BE2C (cell line): ENCODE measurements around a stretch of chr22.

DNA sequence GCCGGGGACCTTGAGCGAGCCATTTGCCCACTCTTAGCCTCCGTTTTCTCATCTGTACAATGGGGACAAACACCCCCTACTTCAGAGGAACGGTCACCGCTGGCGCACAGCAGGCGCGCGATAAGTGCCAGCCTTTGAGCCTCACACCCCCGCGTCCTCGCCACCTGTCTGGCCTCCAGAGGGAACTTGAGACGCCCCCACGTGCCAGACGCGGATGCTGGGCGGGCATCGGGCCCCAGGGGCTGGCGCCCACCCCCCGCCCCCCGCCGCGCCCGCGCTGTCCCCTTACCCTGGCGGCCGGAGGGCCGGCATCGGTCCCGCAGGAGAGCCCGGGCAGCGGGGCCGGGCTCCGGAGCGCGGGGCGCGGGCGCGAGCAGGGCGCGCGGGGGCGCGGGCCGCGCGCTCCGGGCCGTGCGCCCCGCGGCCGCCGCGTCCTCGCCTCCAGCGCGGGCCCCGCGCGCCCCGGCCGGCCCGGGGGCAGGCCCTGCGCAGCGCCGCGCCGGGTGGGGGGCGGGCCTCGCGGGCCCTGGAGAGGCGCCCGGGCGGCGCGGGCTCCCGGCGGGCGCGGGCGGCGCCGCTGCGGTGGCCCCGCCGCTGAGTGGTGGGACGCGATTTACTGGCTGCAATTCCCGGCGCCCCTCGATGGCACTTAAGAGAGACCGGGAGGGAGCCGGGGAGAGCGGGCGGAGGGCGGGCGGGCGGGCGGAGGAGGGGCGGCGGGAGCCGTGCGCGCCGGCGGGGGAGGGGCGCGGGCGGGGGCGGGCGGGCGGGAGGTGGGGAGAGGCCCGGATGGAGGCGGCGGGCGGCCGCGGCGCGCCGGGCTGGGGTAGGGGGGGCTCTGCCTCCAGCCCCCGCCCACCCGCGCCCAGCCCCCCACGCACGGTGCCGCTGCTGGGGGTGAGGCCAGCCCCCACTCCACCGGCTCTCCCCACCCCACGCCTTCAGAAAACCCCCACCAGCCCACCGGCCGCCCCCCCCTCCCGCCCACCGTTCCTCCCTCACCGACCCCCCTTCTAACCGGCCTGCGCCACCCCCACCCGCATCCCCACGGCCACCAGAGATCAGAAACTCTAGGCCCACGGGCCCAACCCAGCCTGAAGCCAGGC is 73.1 kb upstream of the TCF20 start:
- RRBS: 2% methylated on average over 64 of the region's 141 CpGs

GRCh38 chr22:42348118-42348639 is 77.7 kb upstream of the TCF20 start:
- RRBS: no CpG with 5 or more reads among the region's 13 CpGs

- RRBS: 84% methylated on average over 5 of the region's 16 CpGs
Observed at GRCh38 chr22:42602682-42603332, 11.9 kb downstream of the POLDIP3 start.

- RRBS: no CpG with 5 or more reads among the region's 17 CpGs
Observed at GRCh38 chr22:42644255-42644983, 4.0 kb upstream of the ATP5MGL start.

DNA sequence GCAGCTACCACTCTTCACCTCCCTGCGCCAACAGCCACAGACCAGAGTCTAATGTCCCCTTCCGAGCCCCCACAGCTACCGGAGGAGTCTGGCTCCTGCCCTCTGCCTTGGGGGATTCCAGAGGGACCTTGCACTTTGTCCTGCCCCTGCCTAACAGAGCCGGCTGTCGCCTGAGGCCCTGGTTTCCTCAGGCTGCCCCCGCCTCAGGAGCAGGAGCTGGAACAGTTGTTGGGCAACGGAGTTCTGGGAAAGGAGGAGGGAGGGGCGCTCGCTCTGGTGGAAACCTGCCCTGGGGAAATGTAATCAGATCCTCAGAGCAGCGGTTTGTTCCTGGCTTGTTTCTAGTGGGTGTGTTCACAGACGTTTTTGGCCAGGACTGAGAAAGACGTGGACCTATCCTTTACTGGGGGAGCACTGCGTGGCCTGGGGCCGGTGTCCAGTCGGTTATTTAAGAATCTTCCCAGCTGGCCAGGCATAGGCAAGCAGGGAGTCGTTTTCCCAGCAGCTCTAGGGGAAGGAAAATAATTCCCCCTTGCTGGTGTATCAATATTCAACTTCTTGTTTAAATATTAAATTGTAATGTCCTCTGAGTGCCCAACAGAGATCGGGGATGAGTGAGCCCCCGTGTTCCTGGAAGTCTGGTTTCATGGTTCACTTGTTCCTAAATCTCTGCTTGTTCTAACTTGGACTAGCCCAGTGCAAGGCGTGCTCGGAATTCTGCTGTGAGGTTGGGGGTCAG is 32.2 kb downstream of the A4GALT start:
- RRBS: 6% methylated on average over 2 of the region's 20 CpGs

GRCh38 chr22:42819151-42819816 is 37.8 kb downstream of the ARFGAP3 start:
- RRBS: no CpG with 5 or more reads among the region's 7 CpGs

- RRBS: no CpG with 5 or more reads among the region's 8 CpGs
Observed at GRCh38 chr22:42821939-42822686, 35.0 kb downstream of the ARFGAP3 start.

DNA sequence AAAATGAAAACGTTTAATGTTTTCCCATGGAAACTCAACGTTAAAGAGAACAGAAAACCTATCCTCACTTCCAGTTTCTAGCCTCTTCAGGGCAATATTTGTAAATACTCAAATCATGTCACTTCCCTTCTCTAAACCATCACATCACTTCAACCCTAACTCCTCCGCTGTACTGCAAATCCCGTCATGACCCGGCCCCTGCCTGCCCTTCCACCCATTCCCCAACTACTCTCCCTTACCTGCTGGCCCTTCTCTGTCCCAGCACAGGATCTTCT is 74.8 kb upstream of the ARFGAP3 start:
- RRBS: no CpG with 5 or more reads among the region's 5 CpGs

GRCh38 chr22:42967876-42968381 is 47.0 kb downstream of the PACSIN2 start:
- RRBS: no CpG with 5 or more reads among the region's 9 CpGs

DNA sequence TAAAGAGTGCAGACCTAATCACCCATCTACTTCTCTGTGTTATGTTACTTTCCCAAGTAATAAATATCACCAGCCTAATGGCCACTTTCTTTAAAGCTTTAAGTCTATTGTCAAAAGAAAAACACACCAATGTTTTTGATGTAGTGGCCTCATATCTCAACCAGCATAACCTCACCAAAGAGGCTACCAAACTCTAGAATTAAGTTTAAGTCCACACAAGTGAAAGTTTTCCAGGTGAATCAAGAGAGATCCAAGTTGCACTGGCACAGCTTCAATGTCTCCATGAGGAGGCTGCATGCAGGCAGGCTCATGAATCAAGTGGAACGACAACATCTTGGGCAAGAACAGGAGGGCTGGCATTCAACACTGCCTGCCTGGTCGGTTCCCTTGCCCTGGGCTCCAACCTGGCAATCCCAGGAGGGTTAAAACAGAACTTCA is 1.7 kb downstream of the PACSIN2 start:
- RRBS: no CpG with 5 or more reads among the region's 2 CpGs

- RRBS: no CpG with 5 or more reads among the region's 17 CpGs
Observed at GRCh38 chr22:43103904-43104430, 6.6 kb upstream of the BIK start.

- RRBS: 66% methylated on average over 6 of the region's 14 CpGs
Observed at GRCh38 chr22:43128143-43128597, 15.0 kb downstream of the MCAT start.

- RRBS: 10% methylated on average over 1 of the region's 7 CpGs
Observed at GRCh38 chr22:43148561-43149001, 2.8 kb upstream of the TSPO start.

- RRBS: no CpG with 5 or more reads among the region's 9 CpGs
Observed at GRCh38 chr22:43153694-43154142, 2.4 kb downstream of the TSPO start.

- RRBS: no CpG with 5 or more reads among the region's 27 CpGs
Observed at GRCh38 chr22:43162478-43163393, 11.4 kb downstream of the TSPO start.

DNA sequence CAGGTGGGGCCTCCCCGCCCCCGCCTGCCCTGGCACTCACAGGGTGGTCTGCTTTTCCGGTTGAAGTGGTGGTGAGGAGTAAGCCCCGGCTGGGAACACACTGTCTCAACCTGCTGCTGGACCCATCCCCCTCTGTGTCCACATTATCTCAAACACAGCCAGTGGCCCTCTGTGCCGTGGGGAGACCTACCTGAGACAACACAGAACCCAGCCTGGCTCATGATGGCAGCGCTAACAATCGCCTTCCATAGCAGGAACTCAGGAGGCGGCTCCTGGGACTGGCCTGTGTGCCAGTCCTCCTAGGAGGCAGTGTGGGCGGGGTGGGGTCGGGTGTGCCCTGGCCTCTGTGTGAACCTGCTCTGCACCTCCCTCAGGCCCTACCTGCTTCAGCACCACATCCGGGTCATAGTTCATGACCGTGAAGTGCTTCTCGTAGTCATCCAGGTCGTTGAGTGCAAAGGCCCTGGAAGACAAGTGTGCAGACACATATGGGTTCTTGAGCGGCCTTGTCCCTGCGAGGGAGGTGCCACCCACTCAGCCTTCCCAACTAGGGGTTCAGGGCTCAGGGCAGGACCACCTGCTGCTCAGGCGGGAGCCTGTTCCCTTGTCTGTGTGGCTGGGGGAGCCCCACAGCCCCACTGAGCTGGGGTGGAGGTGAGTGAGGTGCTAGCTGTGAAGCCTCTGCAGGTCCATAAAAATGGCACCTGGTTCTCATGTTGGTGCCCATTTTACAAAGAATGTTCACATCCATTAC is 15.3 kb downstream of the TTLL12 start:
- RRBS: 88% methylated on average over 3 of the region's 17 CpGs

DNA sequence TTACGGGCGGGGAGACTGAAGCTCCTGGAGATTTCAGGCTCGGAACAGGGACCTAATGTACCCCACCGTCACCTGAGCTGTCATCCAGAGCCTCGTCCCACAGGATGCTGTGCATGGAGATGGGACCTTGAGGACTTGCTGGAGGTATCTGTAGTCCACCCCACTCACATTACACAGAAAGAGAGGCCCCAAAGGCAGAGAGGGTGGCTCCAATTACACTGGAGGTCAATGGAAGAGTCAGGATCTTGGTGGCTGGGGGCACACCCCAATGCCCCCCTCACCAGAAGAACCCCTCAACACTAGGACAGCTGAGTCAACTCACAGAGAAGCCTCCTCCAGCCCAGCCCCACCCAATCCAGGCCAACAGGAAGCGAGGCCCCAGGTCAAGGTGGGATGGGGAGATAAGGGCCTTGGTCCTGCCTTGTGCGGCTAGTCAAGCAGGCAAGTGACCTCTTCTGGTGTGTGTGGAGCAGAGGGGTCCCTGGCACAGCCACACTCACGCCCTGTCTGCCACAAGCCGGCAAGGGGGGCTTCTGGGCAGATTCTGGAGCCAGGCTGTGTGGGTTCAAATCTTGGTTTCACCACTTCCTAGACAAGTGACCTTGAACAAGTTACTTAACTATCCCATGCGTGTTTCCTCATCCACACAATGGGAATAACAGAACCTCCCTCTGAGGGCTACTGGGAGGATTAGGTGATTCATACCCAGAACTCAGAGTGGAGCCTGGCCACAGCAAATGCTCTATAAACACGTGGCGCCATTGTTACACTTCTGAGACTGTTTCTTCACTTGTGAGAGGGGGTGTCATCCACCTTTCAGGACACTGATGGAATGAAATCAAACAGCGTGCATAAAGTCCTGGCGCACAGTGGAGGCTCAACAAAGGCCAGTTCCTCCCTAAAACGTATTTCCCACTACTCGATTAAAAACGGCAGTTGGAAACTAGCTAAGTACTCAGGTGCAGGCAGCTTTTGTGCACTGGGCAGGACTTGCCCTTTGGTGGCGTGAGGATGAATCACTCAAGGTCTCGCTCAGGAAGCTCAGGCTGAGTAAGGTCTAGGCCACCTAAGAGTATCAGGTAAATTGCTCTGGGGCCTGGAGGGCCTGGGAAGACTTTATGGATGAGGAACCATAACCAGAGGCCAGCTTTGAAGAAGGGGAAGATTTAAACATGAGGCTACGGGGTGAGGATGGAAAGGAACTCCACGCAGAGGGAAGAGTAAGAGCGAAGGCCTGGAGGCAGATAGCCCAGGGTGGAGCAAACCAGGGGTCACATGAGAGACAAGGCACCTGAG is 3.2 kb downstream of the TTLL12 start:
- RRBS: no CpG with 5 or more reads among the region's 22 CpGs

DNA sequence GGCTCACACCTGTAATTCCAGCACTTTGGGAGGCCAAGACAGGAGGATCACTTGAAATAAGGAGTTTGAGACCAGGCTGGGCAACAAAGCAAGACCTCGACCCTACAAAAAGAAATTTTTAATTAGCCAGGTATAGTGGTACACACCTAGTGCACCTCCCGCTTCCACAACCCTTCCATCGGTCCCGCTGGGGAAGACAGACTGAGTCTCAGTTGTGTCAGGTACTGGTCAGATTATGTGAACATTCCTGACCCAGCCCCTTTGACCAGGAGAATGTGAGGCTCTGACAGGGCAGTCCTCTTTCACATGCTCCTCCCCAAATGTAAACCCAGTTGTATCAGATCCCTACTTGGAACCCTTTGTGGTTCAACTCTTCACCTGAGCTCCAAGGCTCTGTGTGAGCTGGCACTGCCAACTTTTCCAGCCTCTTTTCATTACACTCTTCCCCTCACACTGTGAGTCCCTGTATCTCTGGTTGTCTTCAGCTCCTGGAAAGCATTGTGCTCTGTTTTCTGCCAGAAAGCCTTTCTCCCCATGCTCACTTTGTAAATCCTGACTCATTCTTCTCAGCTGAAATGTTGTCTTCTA is 1.9 kb upstream of the TTLL12 start:
- RRBS: no CpG with 5 or more reads among the region's 4 CpGs

DNA sequence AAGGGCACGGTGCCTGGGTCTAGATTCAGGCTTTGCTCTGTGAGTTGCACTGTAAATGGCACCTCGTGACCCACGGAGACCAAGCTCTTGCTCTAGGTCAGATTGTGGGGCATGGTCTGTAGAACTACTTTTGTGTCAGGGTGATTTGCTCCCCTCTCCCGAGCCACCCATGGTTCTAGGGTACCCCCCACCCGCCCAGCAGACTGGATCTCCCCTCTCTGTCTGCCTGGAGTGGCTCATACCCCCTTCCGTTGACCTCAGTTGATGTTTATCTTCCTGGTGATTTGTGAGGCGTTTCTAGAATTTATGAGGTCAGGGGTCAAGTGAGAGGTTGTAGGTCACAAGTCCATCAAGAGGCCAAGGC is 76.1 kb upstream of the TTLL12 start:
- RRBS: no CpG with 5 or more reads among the region's 7 CpGs

GRCh38 chr22:43275755-43276125 is 67.4 kb downstream of the SCUBE1 start:
- RRBS: no CpG with 5 or more reads among the region's 13 CpGs